ENCODE measurements around the genes TNFRSF8, PRAMEF13 and PRAMEF14.

DNA sequence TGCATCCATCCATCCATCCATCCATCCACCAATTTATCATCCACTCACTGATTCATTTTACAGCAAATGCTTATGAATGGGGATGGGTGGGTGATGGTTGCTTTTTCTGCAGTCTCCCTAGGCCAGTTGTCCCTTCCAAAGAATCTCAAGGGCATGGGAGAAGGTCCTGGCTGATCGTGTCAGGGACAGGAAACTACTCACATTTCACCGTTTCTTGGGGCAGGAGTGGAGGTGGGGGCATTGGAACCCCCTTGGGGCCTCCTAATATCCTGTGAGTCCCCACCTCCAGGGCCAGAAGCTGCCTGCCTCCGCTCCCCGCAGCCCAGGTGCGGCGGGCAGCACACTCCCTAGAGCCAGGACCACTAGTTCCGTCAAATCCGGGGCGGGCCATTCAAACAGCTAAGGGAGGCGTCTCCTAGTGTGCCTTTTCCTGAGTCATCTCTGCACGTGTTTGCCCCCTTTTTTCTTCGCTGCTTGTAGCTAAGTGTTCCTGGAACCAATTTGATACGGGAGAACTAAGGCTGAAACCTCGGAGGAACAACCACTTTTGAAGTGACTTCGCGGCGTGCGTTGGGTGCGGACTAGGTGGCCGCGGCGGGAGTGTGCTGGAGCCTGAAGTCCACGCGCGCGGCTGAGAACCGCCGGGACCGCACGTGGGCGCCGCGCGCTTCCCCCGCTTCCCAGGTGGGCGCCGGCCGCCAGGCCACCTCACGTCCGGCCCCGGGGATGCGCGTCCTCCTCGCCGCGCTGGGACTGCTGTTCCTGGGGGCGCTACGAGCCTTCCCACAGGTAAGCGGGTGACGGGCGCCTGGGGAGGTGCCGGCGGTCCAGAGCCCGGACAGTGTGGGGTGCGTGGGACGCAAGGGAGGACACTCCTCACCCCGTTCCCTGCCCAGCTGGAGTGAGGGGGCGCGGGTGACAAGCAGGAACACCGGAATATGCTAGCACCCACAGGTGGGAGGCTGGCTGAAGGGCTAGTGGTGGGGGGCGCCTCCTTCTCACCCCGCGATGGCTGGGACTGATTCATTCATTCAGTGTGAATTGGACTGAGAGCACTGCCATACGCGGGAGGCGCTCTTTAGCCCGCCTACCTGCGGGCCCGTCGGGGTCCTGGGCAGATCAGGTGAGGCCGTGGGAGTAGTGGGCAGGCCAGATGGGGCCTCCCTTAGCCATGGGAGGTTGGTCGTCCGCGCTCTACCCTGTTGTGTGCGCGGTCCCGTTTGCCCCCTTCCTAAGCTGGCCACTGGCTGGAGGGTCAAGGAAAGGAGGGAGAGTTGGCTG, at the start of gene TNFRSF8:
TSS of gene TNFRSF8 (plus strand) at position 431 of the 1,281 bp plus-strand sequence.
- RRBS = 26% methylated on average over 26 of the region's 77 CpGs

DNA sequence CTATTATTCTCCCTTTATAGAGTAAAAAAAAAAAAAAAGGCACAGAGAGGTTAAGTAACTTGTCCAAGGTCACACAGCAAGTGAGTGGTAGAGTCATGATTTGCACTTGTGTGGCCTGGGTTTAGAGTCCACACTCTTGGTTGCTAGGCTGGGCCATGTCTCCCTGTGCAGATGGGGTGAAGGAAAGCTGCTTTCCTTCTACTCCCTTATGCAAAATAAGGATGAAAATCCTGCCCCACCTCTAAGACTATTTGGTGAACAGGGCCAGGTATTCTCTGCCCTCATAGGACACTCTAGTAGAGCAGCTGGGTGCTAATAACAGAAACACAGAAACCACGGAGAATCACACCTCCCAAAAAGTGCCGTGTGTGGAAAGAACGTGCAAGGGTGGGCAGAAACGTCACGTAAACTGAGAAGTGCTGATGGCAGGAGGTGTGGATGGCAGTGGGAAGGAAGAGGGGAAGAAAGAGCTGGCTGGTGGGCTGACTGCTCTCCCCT, 28.3 kb upstream of the VPS13D start:
- RRBS = no CpG with 5 or more reads among the region's 5 CpGs

- RRBS = no CpG with 5 or more reads among the region's 5 CpGs
Observed at GRCh38 chr1:12434147-12434627, 183.8 kb downstream of the DHRS3 start.

GRCh38 chr1:12448572-12449727, 169.1 kb downstream of the DHRS3 start:
- RRBS = no CpG with 5 or more reads among the region's 8 CpGs

- RRBS = no CpG with 5 or more reads among the region's 7 CpGs
Observed at GRCh38 chr1:12453966-12454423, 164.0 kb downstream of the DHRS3 start.

GRCh38 chr1:12457530-12457955, 160.5 kb downstream of the DHRS3 start:
- RRBS = no CpG with 5 or more reads among the region's 4 CpGs

GRCh38 chr1:12490430-12491016, 127.5 kb downstream of the DHRS3 start:
- RRBS = no CpG with 5 or more reads among the region's 10 CpGs

DNA sequence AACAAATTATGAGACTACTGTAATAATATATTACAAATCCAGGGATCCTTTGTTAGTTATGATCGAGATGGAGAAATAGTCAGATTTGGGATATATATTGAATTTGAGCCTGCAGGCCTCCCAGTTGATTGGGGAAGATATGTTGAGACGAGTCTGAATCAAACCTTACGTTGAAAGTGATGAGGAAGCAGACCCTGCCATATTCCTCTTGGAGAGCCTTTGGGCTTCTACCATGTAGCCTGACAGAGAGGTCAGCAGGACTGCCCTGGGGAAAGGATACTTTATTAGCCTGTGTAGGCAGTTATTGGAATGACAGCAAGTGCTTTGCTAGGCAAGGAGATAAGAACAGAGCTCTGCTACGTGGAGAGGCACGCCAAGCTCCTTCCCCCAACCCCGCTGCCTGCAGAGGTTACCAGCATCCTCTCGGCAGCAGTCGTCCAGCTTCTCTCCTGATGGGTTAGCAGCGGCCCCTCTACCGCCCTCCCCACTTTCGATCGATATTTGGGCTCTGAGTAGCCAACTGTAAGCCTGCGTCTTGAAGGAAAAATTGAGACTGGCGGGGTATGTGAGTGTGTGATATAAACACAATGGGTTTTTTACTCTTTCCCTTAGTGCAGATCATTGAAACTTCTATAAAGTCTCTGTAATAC, 122.4 kb downstream of the DHRS3 start:
- RRBS = no CpG with 5 or more reads among the region's 14 CpGs

DNA sequence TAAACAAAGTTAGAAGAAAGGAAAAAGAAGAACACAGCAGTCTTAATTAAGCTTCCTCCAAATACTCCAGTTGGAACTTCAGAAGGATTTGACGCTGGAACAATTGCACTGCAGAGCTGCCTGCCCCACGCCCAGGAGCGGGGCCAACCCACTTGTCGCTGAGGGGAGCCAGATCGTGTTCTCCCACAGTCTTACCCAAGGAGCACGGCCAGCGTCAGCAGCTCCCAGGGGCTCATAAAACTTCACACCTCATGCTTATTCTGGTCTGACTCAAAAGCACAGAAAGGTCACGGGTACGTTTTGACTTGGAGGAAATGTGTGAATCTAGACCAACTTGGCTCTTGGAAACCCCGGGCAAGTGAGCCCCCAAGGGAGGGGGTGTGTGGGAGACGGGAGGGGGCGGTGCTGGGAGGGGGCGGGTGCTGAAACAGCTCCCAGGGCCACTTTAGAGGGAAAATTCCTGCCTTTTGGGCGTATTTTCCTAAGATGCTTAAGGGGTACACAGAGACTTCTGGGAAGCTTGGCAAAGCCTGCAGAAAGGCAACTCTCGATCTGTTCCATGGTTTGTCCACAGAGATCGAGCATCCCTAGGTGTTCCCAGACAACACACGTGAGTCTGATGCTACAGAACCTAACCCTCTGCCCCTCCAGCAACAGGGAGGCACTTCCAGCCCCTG, 99.0 kb downstream of the DHRS3 start:
- RRBS = no CpG with 5 or more reads among the region's 17 CpGs

DNA sequence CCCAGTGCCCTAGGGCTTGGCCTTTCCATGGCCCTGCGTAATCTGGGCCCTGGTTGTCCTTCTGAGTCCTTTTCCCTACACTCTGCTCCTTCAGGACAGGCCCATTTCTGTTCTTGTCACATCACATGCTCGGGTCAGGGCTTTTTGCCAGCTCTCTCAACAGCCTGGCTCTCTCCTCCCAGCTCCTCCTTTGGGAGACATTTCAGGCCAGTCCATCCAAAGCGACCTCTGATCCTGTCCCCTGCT, 45.0 kb downstream of the DHRS3 start:
- RRBS = no CpG with 5 or more reads among the region's 3 CpGs

- RRBS = no CpG with 5 or more reads among the region's 1 CpG
Observed at GRCh38 chr1:12614982-12615195, 3.1 kb downstream of the DHRS3 start.

- RRBS = no CpG with 5 or more reads among the region's 7 CpGs
Observed at GRCh38 chr1:13201130-13201831, at the start of gene PRAMEF13. PRAMEF13 (minus strand) TSS chr1:13201409.

DNA sequence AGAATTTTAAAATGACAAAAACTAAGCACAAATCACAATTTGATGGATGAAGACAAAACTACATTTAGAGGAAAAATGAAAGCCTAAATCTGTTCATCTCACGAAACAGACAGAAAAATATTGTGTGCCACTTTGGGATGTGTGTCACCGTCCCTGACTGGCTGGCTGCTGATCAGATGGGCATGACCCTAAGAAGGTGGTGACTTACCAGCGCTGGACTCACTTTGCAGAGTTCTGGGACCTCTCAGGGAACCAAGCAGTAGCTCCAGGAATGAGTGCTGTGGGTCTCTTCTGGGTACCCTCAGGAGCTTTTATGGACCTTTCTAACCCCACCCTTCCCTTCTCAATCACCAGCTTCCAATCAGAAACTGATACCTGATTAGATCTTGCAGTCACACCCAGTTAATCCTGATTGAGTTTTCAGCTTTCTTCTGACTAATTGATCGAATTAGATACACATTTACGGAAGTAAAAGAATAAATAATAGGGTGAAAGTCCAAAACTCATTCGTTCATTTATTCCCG, at the start of gene PRAMEF14:
TSS of gene PRAMEF14 (minus strand) at position 286 of the 524 bp plus-strand sequence.
- RRBS = no CpG with 5 or more reads among the region's 7 CpGs

- RRBS = 60% methylated on average over 1 of the region's 16 CpGs
Observed at GRCh38 chr1:13540633-13541474, 27.1 kb upstream of the LRRC38 start.

DNA sequence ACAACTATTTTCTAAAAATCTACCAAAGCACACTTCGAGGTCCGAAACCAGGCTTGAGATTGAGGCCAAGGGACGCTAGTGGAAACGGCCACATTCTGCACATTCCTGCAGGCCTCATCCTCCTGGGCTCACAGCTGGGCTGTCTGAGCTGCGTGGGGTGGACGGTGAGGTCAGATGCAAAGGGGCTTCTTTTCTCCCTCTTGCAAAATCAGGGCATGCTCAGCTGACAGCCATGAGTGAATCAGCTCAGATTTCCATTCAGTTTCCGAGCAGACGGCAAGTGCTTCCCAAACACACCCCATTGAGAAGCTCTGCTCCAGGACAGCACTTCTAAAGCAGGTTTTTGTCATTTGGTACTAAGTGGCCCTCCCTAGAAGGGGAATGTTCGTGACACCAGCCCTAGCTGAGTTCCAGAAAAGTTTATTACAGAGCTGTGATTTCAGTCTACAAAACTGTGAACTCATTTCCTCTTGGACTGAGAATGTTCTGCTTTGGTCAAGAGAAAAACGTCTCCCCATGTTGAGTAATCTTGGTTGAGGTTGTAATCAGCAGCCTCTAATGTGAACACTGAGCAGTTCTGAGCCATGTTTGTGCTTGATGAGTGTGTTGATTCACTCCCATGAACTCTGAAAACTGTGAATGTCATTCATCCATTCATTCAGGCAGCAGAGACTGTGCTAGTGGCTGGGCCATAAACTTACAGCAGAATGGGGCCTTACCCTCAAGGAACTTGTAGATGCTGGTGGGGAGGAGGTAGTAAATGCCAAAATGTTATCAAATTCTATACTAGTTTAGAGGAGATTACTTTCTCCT, 10.1 kb downstream of the PDPN start:
- RRBS = no CpG with 5 or more reads among the region's 10 CpGs

- RRBS = no CpG with 5 or more reads among the region's 11 CpGs
Observed at GRCh38 chr1:13665604-13666187, 34.3 kb upstream of the PRDM2 start.

- RRBS = no CpG with 5 or more reads among the region's 12 CpGs
Observed at GRCh38 chr1:13730701-13731528, 30.9 kb downstream of the PRDM2 start.

GRCh38 chr1:13754533-13754788, 54.5 kb downstream of the PRDM2 start:
- RRBS = no CpG with 5 or more reads among the region's 3 CpGs

DNA sequence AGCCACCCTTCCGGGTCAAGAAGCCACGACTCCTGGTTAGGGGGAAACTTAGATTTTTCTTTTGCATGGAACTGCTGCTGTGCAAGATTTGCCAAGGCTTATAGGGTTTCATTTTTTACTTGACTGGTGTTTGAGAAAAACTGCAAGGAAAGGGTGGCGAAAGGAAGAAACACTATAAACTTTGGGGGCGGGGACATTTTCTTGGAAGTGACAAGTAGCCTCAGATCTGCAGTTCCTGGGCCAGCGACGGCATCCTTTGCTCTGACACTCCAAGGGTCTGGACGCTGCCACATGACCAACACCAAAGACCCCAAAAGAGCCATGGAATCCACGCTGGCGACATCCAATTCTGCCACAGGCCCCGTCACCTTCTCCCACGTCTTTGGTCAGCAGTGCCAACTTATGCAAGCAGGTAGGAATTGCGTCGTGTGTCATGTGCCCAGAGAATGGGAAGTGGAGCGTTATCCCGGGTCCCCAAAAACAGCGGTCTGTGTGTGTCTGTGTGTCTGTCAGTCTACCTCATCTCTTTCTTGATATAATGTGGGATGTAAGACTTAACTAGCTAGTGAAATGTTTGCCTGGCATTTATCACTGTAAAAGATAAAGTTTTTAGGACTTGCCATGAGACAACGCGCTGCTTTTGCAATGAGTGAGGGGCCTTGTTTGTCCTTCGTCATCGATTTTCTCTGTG, 193.5 kb downstream of the PRDM2 start:
- RRBS = no CpG with 5 or more reads among the region's 20 CpGs

DNA sequence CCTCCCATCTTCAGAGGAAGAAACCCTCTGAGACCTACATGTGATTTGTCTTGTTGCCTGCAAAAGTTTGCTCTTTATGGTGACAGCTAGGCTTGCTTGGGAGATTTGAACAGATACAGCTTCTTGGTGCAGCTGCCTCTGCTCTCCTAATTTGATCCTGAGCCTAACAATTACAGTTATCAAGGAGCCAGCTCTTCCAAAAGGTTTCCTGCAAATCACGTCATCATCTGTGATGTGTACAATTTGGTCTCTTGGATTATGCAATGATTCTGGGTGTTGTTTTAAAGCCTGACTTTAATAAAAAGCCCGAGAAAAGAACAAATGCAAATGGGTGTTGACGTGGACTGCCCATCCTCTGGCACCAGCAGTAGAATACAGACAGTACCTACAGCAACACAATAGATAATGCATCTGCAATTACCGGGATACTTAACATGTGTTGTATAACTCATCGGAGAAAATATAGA, 76.2 kb upstream of the KAZN start:
- RRBS = no CpG with 5 or more reads among the region's 5 CpGs

Measured in HL-60 (cell line).